Metanephros (tissue), 2 donors: Measurements from ENCODE around the gene ADAM21.

DNA sequence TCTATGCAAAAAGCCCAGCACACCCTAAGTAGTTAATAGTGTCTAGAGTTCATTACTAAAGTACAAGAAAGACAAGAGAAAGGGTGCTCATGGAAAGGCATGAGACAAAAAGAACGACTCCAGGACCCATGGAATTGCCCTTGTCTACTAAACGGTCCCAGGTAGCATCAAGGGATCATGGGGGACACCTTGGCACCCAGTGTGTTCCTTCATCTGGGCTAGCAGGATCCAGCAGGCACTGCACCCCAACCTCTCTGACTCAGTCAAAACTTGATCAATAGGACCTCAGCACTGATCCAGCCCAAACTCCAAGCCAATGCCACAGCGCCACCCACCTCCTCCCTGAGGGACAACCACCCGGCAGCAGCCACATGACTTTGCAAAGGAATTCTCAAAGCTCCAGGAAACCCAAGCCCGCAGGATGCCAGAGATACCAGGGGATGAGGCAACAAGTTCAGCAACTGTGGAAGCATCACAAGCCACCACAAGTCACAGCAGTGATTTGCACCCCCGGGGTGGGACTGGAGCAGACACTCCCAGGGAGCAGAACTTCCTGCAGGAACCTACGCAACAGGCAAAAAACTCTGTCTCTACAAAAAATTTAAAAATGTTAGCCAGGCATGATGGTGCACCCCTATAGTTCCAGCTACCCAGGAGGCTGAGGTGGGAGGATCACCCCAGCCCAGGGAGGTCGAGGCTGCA is 37.3 kb downstream of the ACTN1 start:
- RAMPAGE, long total RNA = no peak

GRCh38 chr14:69399083-69399397 is 548 bp downstream of the SLC39A9 start:
- RAMPAGE, long total RNA = no peak

DNA sequence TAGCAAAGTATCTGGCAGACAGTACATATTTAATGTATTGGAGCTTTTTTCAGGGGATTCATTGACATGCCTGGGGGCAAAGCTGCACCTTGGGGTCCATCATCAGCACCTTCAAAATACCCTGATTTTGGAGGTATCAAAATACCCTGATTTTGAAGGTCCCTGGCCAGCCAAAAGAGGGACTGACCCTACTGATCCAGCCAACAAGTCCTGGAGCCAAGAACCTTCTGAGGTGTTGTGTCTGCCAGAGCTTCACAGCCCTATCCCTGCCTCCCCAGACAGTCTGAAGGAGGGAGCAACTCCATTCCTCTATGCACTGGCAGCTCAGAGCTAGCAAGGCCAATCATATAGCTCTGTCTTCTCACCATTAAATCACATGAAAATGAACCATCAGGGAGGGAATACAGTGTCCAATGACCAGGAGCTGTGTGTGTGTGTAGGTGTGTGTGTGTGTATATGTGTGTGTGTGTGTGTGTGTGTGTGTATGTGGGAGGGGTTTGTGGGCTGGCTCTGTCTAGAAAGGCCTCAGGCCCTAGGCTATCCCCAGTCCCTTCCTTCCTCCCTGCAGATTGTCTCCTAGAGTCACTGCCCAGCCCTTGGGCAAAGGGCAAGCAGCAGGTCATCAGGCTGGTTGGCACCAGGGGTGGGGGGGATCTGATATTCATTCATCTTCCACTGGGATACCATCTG is 5.8 kb upstream of the SUSD6 start:
- RAMPAGE, long total RNA = no peak

DNA sequence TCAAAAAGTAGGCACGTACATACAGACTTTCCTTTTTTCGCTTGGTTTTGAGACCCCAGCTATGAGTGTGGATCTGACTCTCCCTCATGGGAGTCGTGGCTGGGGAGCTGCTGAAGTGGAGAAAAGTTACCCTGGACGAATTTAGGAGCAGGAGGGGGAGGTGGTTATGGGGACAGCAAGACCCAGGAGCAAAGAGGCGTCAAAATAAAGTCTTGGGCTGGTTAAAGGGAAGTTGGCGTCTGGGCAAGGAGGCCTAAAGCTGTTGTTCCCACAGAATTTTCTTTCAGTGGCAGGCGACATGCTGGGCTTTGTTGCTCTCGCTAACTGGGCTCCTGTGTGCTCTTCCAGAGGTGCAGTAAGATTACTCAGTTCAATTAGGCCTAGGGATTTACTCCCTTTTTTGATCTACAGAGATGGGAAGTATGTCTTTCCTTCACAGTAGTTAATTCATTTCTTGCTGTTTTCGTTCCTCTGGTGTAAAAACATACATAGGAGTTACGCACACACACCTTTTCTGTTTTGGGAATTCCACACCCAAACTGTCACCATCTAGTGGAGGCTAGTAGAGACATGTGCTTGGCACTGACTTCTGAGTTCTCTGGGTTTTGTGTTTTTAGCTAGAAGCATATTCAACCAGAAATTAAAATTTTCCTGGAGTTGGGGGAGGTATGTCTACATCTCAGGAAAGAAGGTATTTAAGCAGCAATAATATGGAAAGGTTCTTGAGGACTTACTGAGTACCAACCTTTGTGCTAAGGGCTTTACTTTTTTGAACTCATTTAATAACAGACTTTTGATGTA is 1.2 kb downstream of the SUSD6 start:
- RAMPAGE, long total RNA = no peak

DNA sequence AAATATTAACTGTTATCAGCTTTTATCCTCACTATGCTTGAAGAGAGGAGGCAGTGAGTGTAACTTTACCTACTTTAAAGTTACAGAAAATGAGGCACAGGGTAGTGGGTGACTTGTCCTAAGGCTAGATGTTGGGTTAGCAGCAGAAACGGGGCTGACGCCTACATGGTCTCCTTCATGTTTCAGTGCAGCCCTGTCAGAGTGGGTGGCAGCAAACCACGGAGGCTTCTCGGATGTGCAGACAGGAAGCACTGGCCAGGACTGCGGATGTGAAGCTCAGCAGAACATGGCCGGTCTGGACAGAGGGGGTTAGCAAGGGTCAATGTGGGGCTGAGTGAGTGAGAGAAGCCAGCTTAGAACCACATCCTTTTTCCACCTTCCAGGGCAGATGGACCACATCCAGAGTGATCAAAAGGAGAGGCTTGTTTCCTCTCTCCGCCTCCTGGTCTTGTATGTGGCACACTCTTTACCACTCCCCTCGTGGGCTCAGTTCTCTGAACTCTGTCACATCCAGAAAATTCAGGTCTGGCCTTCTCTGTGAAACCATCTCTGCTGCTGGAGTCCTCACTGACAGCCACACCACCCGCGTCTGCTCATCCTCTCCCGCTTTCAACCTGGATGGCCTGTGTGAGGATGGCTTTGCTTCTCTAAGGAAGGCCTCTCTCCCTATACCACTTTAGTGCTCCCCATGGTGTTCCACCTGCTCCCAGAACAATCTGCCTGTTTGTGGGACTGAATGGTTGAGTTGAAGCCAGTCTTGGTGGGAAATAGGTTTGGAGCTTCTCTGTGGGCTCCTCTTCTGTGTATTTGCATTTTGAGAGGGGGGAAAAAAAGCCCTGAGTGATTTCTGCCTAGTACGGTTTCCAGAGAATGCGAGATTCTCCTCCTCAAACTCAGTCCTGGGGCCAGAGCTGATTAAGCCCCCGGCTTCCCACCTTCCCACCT is 14.2 kb downstream of the SUSD6 start:
- RAMPAGE, long total RNA = no peak

- RAMPAGE, long total RNA = no peak
Measured at GRCh38 chr14:69708793-69709168, 58.2 kb upstream of the SRSF5 start.

DNA sequence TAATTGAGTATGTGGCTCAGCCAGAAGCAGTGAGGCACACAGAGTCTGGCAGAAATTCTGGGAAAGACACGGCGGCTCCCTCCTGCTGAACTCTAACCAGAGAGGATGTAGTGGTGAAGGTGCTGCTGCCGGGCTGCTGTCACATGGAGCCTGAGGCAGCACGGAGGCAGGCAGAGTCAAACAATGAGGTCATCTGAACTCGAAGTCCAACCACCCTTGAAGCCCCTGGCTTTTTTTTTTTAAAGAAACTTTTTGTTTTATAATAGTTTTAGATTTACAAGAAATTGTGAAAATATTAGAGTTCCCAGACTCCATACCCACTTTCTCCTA is 33.4 kb upstream of the SMOC1 start:
- RAMPAGE, long total RNA = no peak

GRCh38 chr14:69879602-69879961 is 366 bp downstream of the SMOC1 start:
- RAMPAGE, long total RNA = no peak

DNA sequence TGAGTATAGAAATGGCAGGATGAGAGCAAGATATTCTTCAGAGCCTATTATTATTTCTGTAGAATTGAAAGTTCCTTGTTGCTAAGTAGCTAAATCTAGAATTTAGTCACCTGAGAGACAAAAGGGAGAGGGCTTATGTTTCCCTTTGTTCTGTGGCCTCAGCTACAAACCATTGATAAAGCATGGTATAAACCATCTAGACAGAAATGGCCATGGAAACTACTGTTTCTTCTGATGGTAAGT is at the start of gene ADAM21:
ADAM21 (plus strand) TSS at position 148 of the 243 bp plus-strand sequence.
- RAMPAGE, long total RNA = no peak

GRCh38 chr14:70559011-70559763 is 24.4 kb upstream of the ADAM20 start:
- RAMPAGE, long total RNA = no peak

GRCh38 chr14:70665994-70666749 is 24.5 kb downstream of the TTC9 start:
- RAMPAGE, long total RNA = no peak

- RAMPAGE, long total RNA = no peak
Measured at GRCh38 chr14:70709600-70710530, 68.1 kb downstream of the TTC9 start.

DNA sequence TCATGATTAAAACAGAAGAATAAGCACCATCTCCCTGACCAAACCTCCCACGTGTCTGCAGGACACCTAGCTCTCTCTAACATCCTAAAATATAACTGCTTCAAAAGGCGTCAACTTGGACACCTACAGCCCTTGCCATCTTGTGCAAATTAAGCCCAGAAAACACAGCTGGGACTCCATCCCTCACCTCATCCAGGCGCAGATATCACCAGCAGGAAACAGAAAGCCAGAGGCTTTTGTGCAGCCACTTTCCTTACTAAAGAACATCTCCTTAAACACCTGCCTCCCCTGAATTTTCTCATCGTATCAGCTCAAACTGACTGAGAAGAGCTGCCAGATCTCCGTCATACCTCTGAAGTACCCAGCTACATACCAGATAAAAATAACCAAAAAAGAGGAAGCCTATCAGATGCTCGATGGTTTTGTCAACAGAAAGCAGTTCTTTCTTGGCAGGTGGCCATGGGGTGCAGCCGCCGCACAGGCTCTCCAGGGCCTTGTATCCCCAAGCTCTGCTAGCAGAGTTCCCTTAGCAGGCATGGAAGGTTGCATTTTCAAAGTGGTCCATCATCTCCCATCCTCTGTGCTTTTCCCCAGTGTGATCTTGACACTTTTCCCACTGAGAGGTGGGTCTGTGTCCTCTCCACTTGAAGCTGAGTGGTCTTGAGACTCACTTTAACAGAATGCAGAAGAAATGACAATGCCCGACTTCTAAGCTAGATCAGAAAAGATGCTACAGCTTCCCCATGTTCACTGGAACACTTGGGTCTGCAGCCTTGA is 28.7 kb downstream of the MAP3K9 start:
- RAMPAGE, long total RNA = no peak

DNA sequence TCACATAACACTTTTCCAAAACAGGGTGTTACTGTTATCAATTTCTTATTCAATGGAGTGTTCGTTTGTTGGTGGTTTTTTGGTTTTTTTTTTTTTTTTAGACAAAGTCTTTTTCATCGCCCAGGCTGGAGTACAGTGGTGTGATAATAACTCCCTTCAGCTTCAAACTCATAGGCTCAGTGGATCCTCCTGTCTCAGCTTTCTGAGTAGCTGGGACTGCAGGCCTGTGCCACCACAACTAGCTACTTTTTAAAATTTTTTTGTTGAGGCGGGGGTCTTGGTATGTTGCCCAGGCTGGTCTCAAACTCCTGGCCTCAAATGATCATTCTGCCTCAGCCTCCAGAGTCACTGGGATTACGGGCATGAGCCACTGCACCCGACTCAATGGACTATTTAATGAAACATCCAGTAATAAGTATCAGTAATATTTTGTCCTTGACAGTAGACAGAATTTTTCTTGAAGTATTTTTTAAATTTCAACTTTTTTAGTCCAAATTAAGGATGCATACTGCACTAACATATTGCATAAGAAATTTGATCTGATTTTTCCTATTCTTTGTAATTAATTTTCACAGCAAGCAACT is 11.6 kb downstream of the PCNX1 start:
- RAMPAGE, long total RNA = no peak

DNA sequence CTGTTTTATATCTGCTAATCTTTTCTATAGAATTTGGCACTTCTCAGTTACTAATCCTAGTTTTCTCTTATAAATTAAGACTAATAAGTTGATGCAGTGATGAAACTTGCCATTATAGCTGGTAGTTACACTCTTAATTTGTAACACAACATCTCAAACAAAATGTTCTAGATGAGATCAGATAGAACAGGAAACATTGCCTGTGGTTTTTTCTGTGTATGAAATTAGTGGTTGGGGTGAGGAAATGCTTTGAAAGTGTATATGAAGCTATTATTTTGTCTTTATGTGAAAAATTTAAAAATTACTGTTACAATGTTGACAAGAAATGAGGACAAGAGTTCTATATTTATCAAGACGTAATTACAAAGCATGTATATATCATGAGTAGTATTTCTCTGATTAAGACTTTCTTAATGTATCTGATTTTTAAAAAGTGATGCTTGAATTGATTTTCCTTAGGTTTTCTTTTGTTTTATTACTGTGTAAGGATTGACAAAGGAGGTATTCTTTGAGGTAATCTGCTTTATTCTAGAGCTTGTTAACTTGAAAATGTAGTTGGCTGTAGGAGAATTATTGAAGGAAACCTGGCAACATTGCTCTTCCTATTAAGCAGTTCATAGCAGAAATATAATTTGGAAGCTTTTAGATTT is 92.0 kb downstream of the PCNX1 start:
- RAMPAGE, long total RNA = no peak

- RAMPAGE, long total RNA = no peak
Measured at GRCh38 chr14:71143448-71143906, 176.8 kb upstream of the SIPA1L1 start.

- RAMPAGE, long total RNA = no peak
Measured at GRCh38 chr14:71231473-71232288, 88.6 kb upstream of the SIPA1L1 start.

GRCh38 chr14:71324442-71325446 is 4.5 kb downstream of the SIPA1L1 start:
- RAMPAGE, long total RNA = no peak

DNA sequence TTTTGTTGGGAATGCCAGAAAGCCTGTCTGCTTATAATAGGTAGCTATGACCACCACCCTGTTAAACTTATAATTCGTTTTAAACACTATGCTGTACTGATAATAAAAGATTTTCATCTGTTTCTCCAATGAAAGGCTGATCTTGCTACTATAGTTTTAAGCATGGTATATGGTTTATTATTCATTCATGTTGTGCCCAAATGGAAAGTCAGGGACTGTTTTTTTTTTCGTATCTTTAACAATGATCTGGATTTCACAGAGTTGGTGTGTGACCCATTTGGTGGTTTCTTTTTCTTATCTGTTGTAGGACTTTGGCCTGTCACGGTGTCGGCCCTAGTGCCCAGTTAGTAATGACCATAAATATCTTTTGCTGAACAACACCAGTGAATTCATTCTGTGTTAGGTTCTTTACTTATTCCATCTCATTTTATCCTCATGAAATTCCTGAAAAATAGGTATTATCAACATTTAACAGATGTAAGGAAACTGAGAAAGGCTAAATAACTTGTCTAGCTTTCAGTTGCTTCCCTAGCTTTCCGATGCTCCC is 19.8 kb downstream of the SIPA1L1 start:
- RAMPAGE, long total RNA = no peak

DNA sequence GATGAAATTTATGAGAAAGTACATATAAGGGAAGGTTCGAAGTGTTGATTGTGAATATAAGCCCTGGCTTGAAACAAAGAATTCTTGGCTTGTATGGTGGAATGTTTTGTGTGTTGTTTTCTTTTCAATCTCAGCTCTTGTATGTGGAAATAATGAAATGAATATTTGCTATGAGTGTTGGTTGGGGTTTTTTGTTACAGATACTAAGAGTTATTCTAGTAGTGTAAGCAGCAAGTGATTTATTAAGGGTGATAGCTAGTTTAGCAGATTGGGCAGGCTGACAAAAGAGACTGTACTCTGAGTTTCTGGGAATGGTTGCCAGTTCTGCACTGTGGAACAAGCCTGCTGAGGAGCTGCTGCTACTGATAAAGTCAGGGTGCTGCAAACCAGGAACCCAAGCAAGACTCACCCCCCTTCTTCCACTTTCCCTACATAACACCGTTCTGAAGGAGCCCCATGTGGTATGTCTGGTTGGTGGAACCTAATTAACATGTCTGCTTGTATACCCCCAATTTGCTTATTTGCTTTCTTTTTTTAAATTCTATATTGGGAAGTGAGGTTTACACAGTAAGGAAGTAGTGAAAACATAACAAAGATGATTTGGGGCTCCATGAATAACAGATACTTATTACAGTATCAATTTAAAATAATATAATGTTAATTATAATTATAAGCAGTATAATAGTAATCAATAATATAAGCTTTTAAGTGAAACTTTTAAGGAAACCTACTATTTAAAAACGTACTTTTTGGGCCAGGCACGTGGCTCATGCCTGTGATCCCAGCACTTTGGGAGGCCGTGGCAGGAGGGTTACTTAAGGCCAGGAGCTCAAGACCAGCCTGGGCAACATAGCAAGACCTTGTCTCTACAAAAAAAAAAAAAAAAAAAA is 35.7 kb downstream of the SIPA1L1 start:
- RAMPAGE, long total RNA = no peak